Airway epithelial cell (primary cell): ENCODE data around the gene GIMAP5.

- RAMPAGE, long total RNA: no peak
Measured at GRCh38 chr7:149874169-149874378, 305 bp downstream of the ATP6V0E2 start.

- RAMPAGE, long total RNA: no peak
Measured at GRCh38 chr7:149883409-149883768, 9.6 kb downstream of the ATP6V0E2 start.

- RAMPAGE, long total RNA: no peak
Measured at GRCh38 chr7:150277434-150278217, 45.5 kb upstream of the LRRC61 start.

- RAMPAGE, long total RNA: no peak
Measured at GRCh38 chr7:150336809-150337034, 4.7 kb downstream of the RARRES2 start.

- RAMPAGE, long total RNA: no peak
Measured at GRCh38 chr7:150340076-150341367, 907 bp downstream of the RARRES2 start.

- RAMPAGE, long total RNA: no peak
Measured at GRCh38 chr7:150398143-150398956, 7.1 kb upstream of the ENSG00000284691 start.

- RAMPAGE, long total RNA: no peak
Measured at GRCh38 chr7:150433541-150434083, 16.8 kb upstream of the GIMAP8 start.

GRCh38 chr7:150453262-150453758 lies 2.9 kb downstream of the GIMAP8 start:
- RAMPAGE, long total RNA: no peak

- RAMPAGE, long total RNA: no peak
Measured at GRCh38 chr7:150476605-150477164, 26.3 kb downstream of the GIMAP8 start.

DNA sequence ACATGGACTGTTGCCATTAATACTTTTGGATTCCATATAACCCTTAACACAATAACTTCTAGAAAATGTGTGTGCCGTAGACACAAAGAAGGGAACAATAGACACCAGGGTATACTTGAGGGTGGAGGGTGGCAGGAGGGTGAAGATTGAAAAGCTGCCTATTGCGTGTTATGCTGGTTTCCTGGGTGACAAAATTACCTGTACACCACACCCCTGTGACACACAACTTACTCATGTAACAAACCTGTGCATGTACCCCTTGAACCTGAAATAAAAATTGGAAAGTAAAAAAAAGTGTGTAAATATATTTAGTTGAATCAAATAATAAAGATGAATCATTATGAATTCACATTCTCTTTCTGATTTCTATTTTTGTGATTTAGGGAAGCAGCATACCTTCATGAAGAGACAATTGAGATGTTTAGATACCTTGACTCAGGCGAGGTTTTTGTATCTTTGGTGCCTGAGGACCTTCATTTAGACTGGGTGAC lies 28.7 kb downstream of the GIMAP8 start:
- RAMPAGE, long total RNA: no peak

DNA sequence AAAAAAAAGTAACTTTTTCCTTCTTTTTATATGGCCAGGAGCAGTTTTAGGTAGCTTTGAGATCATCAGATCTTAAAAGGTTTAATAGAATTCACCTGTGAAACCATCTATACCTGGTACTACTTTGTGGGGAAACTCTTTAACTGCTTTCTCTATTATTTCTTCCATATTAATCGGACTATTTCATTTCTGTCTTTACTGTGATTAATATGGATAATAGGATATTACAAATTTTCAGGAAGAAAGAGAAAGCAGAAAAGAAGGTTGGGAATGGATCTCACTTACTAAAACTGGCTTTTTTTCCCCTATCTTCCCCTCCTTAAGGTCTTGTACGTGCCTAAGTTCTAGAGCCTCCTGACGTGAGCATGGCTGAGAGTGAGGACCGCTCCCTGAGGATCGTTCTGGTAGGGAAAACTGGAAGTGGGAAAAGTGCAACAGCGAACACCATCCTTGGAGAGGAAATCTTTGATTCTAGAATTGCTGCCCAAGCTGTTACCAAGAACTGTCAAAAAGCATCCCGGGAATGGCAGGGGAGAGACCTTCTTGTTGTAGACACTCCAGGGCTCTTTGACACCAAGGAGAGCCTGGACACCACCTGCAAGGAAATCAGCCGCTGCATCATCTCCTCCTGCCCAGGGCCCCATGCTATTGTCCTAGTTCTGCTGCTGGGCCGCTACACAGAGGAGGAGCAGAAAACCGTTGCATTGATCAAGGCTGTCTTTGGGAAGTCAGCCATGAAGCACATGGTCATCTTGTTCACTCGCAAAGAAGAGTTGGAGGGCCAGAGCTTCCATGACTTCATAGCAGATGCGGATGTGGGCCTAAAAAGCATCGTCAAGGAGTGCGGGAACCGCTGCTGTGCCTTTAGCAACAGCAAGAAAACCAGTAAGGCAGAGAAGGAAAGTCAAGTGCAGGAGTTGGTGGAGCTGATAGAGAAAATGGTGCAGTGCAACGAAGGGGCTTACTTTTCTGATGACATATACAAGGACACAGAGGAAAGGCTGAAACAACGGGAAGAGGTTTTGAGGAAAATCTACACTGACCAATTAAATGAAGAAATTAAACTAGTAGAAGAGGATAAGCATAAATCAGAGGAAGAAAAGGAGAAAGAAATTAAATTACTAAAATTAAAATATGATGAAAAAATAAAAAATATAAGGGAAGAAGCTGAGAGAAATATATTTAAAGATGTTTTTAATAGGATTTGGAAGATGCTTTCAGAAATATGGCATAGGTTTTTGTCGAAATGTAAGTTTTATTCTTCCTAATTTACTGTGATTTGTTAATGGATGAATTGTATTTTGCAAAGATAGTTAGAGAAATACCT lies 5.4 kb downstream of the GIMAP7 start:
- RAMPAGE, long total RNA: no peak

DNA sequence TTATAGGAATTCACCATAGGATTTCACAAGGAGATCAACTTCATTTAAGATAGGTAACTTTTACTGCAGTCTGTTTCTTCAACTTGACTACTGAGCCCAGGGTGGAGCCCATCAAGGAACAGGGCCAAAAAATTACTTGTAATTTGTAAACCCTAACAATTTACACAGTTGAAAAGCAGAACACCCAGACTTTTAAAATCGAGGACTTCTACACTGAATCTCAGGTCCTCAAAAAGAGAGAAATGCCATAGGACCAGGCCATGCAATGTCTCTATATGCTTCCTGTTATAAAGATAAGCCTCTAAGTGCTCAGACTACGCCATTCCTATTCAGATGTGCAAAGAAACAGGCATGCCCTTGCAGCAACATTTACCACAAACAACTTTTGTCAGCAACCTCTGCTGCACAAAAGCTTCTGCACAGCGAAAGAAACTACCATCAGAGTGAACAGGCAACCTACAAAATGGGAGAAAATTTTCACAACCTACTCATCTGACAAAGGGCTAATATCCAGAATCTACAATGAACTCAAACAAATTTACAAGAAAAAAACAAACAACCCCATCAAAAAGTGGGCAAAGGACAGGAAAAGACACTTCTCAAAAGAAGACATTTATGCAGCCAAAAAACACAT lies 10.5 kb upstream of the GIMAP4 start:
- RAMPAGE, long total RNA: no peak

DNA sequence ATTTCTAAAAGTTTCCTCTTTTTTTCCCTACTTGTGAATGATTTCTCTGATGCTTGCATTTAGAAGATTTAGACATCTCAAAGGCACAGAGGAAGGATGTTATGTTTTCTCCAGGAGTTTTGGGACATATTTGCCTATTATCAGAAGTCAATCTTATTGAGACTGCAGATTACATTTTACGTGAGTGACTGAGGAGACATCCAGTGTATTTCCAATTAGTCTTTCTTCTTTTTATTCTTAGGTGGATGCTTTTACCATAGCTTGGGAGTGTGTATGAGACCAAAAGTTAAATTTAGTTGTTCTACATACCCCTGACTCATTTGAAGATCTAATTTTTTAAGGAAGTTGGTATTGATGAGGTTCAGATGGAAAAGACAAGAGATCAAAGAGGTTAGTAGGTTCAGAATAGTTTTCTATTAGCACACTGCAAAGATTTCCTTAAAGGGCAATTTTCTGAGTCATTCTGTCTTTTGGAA lies 12.4 kb downstream of the GIMAP6 start:
- RAMPAGE, long total RNA: no peak

DNA sequence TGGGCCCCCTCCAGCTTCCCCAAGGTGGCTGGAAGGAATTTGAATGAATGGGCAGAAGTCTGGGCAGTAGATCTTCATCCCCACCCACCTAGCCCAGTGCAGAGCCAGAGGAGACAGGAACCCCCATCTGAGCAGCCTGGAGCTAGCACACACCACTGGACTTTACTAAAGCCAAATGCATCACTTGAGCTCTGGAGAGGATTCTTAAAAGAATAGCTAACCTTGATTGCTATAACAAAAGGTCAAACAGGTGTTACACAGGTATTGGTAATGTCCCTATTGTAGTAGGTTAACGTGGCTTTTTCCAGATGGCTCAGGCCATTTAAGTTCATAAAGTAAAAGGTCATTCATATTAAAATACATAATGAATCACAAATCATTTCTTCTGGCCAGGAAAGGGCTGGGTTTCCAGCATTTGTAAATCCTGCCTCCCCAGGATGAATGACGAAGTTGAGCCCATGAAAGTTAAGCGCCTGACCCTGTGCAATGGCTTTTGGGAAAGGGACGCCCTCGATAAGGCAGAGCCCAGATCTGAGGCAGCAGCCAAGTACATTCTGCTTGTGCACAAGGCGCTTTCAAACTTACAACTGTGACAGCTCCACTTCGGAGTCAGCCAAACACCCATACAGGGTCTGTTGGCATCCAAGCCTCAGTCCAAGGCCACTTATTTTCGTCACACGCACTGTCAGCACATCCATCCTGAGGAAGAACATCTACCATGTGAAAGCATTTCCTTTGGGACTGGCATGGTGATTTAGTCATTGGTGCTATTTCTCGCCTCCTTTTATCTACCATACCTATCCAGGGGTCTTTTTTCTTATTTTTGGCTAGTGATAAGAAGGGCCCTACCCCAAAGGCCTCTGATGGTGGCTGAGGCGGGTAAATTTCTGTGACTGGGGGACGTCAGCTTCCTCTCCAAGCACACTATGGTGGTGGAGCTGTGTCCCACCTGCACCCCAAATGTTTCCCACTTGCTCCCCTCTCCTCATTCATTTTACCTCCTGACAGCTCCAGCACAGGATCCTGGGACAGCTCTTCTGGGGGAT lies 2.8 kb downstream of the GIMAP6 start:
- RAMPAGE, long total RNA: no peak

DNA sequence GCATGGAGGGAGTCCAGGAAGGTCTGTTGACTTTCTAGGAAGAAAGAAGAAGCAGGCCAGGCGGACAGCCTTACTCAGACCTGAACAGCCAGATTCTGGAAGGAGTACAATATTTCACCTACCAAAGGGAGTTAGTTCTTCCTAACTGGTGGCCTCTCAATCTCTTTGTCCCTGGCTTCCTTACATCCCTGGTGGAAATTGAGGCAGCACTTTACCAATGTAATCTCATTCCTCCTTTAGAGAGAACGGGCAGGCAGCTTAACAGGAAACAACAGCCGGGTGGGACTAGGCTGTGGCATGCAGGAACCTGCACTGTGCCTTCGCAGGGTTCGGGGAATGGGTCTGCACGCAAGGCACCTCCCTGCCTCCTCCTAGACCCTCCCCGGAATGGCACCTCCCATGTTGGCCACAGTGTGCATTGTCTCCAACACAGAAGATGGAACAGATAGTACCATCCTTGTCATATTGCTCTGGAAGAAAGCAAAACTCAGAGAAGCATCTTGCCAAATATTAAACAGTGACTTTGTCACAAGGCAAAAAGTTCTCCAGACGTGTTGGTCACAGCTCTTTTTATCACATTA lies 796 bp downstream of the GIMAP6 start:
- RAMPAGE, long total RNA: no peak

GRCh38 chr7:150737001-150738196 lies at the start of gene GIMAP5:
Gene GIMAP5, plus strand, starts transcription at chr7:150737418.
- RAMPAGE, long total RNA: no peak

- RAMPAGE, long total RNA: no peak
Measured at GRCh38 chr7:150746795-150747282, 9.6 kb downstream of the GIMAP5 start.

GRCh38 chr7:150768744-150769177 lies 31.4 kb downstream of the TMEM176B start:
- RAMPAGE, long total RNA: no peak

- RAMPAGE, long total RNA: no peak
Measured at GRCh38 chr7:150953107-150953407, 25.1 kb downstream of the KCNH2 start.

- RAMPAGE, long total RNA: no peak
Measured at GRCh38 chr7:150992724-150993247, 2.0 kb downstream of the NOS3 start.